H1 (cell line): ENCODE measurements around the gene OCRL.

- RRBS, result no CpG with 5 or more reads among the region's 3 CpGs
CAGE:
- cytosol, long polyA plus RNA, result no peak
- long polyA plus RNA, result no peak
- nucleus, long polyA plus RNA, result no peak
These were observed 49.9 kb upstream of the XIAP start for GRCh38 chrX:123809960-123810305.

GRCh38 chrX:123872216-123872641 lies 12.4 kb downstream of the XIAP start:
- RRBS, result no CpG with 5 or more reads among the region's 10 CpGs
CAGE:
- cytosol, long polyA plus RNA, result no peak
- long polyA plus RNA, result no peak
- nucleus, long polyA plus RNA, result no peak

DNA sequence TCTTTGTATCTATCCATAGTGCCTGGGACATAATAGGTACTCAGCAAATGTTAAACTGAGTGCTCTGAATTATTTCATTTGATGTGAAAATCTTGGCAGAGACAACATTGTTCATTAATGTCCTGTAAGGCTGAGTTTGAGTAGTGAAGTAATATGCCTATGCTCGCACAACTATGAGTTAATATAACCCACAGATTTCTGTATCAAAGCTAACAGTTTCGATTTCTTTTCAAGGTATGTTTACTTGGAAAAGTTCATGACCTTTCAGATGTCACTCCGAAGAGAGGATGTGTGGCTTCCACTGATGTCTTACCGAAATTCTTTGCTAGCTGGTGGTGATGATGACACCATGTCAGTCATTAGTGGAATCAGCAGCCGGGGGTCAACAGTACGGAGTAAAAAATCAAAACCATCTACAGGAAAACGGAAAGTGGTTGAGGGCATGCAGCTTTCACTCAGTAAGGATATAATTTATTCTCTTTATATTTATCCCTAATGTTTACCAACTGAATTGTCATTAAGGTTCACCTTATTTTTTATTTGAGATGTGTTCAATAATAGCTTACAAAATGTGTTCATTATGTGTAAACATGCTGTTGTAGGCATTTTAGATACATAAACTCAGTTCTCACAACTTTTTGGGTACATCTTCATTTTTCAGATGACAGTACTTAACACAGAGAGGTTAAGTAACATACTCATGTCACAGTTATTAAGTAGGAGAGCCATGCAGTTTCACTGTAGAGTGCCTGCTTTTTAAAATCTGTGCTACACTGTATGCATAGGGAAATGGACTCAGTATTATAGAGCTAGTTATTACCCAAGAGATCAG lies 125.0 kb downstream of the STAG2 start:
- RRBS, result no CpG with 5 or more reads among the region's 7 CpGs
CAGE:
- cytosol, long polyA plus RNA, result no peak
- long polyA plus RNA, result no peak
- nucleus, long polyA plus RNA, result no peak

- RRBS, result no CpG with 5 or more reads among the region's 7 CpGs
CAGE:
- cytosol, long polyA plus RNA, result no peak
- long polyA plus RNA, result no peak
- nucleus, long polyA plus RNA, result no peak
These were observed 138.2 kb upstream of the TEX13D start for GRCh38 chrX:124194234-124194712.

- RRBS, result no CpG with 5 or more reads among the region's 1 CpG
CAGE:
- cytosol, long polyA plus RNA, result no peak
- long polyA plus RNA, result no peak
- nucleus, long polyA plus RNA, result no peak
These were observed 23.6 kb downstream of the SH2D1A start for GRCh38 chrX:124369957-124370280.

GRCh38 chrX:126985871-126986431 lies 166.4 kb downstream of the PRR32 start:
- RRBS, result 94% methylated on average over 5 of the region's 11 CpGs
CAGE:
- cytosol, long polyA plus RNA, result no peak
- long polyA plus RNA, result no peak
- nucleus, long polyA plus RNA, result no peak

DNA sequence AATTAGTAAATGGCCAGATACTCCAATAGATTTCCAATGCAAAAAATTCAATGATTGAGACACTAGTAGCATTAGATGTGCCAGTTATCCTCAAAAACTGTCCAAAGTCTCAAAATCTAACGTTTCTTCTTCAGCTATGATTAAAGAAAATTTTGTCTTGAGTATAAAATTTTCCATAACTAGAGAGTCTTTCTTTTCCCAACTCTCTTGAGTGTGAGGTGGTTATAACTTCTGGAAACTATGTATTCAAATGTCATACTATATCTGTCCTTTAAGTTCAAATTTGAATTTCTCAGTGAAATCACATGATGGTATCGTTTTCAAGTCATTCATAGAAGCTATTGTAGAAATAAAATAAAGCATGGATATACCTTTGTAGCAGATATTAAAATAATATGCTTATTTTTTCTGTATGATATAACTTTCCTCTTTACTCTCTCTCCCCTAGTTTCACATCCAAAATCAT lies 257.5 kb downstream of the PRR32 start:
- RRBS, result no CpG with 5 or more reads among the region's 2 CpGs
CAGE:
- cytosol, long polyA plus RNA, result no peak
- long polyA plus RNA, result no peak
- nucleus, long polyA plus RNA, result no peak

DNA sequence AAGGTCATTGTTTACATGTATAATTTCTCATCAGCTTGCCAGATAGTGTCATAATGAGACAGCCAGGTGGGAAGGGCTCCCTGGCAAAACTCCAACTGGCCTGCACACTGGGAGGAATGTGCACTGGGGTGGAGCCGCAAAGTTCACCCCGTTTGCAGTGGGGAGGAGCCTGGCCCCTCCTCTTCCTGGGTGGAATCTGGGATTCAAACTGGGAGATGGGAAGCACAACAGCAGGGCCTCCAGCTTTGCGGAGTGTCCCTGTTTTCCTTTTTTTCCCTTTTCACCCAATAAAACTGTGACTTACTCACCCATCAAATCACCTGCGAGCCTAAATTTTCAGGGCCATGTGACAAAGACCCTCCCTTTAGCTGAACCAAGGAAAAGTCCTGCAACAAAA lies 329.9 kb downstream of the SMARCA1 start:
- RRBS, result no CpG with 5 or more reads among the region's 4 CpGs
CAGE:
- cytosol, long polyA plus RNA, result no peak
- long polyA plus RNA, result no peak
- nucleus, long polyA plus RNA, result no peak

- RRBS, result no CpG with 5 or more reads among the region's 21 CpGs
CAGE:
- cytosol, long polyA plus RNA, result no peak
- long polyA plus RNA, result no peak
- nucleus, long polyA plus RNA, result no peak
These were observed 1.1 kb downstream of the SMARCA1 start for GRCh38 chrX:129522077-129522636.

DNA sequence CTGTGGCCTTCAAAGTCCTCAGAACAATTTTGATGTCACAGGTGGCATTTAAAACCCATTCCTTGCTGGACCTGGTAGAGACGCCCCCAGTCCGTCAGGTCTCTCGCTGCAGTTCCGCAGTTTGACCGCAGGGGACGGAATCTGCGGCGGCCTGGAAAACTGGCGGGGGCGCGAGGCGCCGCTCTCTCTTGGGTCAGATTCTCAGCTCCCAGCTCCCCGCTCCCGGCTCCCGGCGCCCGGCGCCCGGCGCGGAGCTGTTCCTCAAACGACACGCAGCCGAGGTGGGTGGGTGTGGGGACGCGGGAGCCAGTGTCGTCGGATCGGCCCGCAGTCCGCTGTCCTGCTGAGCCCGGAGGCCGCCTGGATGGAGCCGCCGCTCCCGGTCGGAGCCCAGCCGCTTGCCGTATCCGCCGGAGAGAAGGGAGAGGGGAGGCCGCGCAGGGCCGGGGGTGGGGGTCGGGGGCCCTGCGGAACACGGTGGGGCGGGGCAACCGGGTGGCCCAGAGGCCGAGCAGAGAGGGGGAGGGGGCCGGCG lies at the start of gene OCRL:
Gene OCRL (plus strand): TSS at position 184 of the 535 bp plus-strand sequence.
- RRBS, result 4% methylated on average over 11 of the region's 53 CpGs
CAGE:
- cytosol, long polyA plus RNA, result start-site peak on the plus strand centred at position 202 of the sequence, 75 bp wide, 179 reads
- long polyA plus RNA, result start-site peak on the plus strand centred at position 192 of the sequence, 146 bp wide, 156 and 54 reads in 2 replicates
- nucleus, long polyA plus RNA, result start-site peak on the plus strand centred at position 211 of the sequence, 77 bp wide, 184 reads

- RRBS, result no CpG with 5 or more reads among the region's 12 CpGs
CAGE:
- cytosol, long polyA plus RNA, result no peak
- long polyA plus RNA, result no peak
- nucleus, long polyA plus RNA, result no peak
These were observed 50.9 kb downstream of the APLN start for GRCh38 chrX:129603761-129604254.

- RRBS, result no CpG with 5 or more reads among the region's 12 CpGs
CAGE:
- cytosol, long polyA plus RNA, result no peak
- long polyA plus RNA, result no peak
- nucleus, long polyA plus RNA, result no peak
These were observed 24.9 kb downstream of the UTP14A start for GRCh38 chrX:129930770-129931324.

- RRBS, result 1% methylated on average over 37 of the region's 76 CpGs
CAGE:
- cytosol, long polyA plus RNA, result no peak
- long polyA plus RNA, result no peak
- nucleus, long polyA plus RNA, result no peak
These were observed 25.1 kb upstream of the BCORL1 start for GRCh38 chrX:129956978-129958080.

GRCh38 chrX:129980376-129981074 lies 1.9 kb upstream of the BCORL1 start:
- RRBS, result under 1% methylated on average over 26 of the region's 87 CpGs
CAGE:
- cytosol, long polyA plus RNA, result no peak
- long polyA plus RNA, result no peak
- nucleus, long polyA plus RNA, result no peak

- RRBS, result no CpG with 5 or more reads among the region's 25 CpGs
CAGE:
- cytosol, long polyA plus RNA, result no peak
- long polyA plus RNA, result no peak
- nucleus, long polyA plus RNA, result no peak
These were observed 42.5 kb downstream of the BCORL1 start for GRCh38 chrX:130024779-130025518.

GRCh38 chrX:130066863-130067236 lies 43.4 kb downstream of the ELF4 start:
- RRBS, result no CpG with 5 or more reads among the region's 8 CpGs
CAGE:
- cytosol, long polyA plus RNA, result no peak
- long polyA plus RNA, result no peak
- nucleus, long polyA plus RNA, result no peak

GRCh38 chrX:130083842-130084807 lies 26.2 kb downstream of the ELF4 start:
- RRBS, result no CpG with 5 or more reads among the region's 21 CpGs
CAGE:
- cytosol, long polyA plus RNA, result no peak
- long polyA plus RNA, result no peak
- nucleus, long polyA plus RNA, result no peak

GRCh38 chrX:130494844-130495211 lies 93.0 kb downstream of the RBMX2 start:
- RRBS, result no CpG with 5 or more reads among the region's 14 CpGs
CAGE:
- cytosol, long polyA plus RNA, result no peak
- long polyA plus RNA, result no peak
- nucleus, long polyA plus RNA, result no peak

DNA sequence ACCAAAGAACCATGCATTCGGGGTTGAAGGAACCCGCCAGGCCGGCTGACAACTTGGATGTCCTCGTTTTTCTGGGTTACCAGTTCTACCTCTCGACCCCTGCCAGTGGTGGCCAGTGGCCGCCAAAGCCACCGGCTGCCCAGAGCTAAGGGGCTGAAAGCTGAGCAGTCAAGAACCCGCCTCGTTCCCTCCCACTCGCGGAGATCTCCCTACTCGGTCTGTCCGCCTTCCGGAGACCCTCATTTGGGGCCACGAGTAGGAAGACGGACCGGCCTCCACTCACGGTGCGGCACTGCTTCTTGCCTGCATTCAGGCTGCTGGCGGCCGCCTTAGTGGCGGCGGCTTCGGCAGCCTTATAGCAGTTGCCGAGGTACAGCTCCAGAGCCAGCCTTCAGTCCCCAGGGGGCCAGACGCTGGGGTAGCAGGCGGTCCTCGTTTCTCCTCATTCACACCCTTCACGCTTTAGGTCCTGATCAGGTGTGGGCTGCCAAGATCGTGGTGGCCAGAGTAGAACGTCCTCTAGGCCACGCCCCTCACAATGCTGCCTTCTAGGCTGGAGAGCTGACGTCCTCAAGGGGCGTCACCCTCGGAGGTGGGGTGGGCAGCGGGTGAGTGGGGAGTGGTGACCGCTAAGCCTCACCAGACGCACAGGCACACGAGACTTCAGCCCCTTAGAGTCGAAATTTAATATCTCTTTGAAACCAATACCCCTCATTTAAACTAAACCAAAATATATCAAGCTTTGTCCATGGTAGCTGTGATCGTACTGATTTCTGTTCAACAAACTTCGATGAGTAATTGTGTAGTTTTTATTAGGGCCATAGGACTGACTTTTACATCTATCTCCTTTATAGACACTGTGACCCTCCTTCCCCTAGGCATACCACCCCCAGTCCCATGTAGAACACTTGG lies 122.2 kb downstream of the RBMX2 start:
- RRBS, result 17% methylated on average over 9 of the region's 42 CpGs
CAGE:
- cytosol, long polyA plus RNA, result no peak
- long polyA plus RNA, result no peak
- nucleus, long polyA plus RNA, result start-site peak on the minus strand centred at position 512 of the sequence, 63 bp wide, 20 reads

DNA sequence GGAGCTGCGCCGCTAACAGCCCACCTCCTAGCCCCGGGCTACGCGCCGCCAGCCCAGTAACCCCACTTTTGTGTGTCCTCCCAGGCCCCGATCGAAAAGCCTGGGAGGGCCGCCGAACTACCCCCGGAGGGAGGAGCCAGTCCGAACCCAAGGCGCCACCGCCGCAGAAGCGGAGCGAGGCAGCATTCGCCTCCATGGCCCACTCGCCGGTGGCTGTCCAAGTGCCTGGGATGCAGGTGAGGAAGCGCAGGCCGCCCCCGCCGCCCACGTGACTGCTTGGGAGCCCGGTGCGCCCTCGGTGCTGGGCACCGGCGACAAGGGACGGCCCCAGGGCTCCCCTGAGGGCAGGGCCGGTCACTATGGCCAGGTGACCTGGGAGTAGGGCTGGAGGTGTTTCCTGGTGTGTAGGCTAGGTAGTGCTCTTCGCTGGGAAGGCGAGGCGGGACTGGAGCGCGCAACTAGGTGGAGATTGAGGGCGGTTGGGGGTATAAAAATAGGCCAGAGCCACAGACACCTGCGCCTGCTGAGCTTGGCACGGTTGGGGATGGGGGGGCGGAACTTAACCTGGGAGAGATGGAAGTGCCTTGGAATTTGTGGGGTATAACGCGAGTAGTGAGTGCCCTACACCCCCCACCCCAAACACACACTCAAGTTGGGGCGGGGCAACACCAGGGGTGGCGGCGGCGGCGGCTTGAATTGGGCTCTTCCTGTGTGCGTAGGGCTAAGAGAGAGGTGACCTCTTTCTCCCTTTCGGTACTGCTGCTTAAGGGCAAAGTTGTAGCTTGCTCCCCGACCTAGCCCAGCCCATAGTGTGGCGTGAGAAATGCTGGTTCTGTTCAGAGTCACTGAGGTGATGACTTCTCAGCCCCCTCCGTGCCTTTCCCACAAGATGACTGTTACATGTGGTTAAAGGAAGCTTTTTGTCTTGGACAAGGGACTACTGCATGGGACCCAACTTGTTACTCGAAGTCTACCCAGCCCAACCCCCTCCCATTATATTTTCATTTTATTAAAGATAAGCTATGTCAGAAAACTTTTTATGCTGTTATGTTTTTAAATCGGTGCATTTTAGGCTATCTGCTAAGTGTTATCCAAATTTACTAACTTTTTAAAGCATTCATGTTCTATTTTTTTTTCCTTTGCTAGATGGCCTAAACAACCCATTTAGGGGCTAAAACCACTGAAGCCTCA lies 717 bp downstream of the STK26 start:
- RRBS, result 1% methylated on average over 23 of the region's 55 CpGs
CAGE:
- cytosol, long polyA plus RNA, result start-site peak on the plus strand centred at position 152 of the sequence, 48 bp wide, 35 reads
- long polyA plus RNA, result no peak
- nucleus, long polyA plus RNA, result start-site peak on the plus strand centred at position 168 of the sequence, 9 bp wide, 22 reads